Calu3 (cell line): ENCODE measurements around the genes ATP5MJ, RD3L and TMEM179.

GRCh38 chr14:103713541-103714267 is 1.5 kb downstream of the XRCC3 start:
- PRO-cap, result no peak

- PRO-cap, result no peak
These were observed 7.5 kb downstream of the ZFYVE21 start for GRCh38 chr14:103722906-103723734.

DNA sequence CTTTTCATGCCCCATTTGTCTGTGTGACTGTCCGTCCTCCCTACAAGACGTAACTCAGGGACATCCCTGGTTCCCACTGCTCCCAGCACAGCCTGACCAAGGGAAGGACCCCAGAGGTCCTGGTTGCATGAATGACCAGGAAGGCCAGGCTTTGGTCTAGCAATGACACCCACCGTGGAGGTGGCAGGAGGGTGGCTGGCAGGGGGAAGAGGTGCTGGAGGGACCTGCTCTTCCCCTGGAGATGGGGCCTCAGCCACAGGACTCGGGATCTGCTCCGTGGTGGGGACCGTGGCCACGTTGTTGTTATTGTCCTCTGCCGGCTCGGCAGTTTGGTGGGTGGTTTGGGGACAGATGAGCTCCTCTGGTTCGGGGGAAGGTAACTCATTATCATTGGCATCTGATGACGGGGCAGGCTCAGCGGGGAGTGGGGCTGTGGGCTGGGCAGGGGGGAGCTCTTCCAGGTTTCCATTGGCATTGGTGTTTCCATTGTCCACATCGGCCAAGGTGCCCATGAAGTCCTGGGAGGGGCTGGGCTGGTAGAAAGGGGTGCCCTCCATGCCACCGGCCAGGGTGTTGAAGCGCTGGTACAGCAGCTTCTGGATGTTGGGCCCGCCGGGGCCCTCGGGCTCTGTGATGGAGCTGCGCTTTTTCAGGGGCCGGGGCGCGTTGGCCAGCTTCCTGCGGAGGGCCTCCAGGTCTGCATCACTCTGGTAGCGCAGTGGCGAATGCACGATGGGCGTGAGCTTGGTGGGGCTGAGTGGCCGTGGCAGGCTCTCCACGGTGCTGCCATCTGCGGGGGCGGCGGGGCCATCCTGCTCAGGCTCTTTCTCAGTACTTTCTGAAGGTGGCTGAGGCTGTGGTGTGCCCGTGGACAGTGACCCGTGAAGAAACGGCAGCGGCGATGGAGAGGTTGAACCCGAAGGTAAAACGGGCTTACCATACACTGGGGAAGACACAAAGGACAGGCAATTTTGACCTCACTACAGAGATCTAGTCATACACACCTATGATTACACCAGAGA is 24.4 kb downstream of the ZFYVE21 start:
- PRO-cap, result no peak

GRCh38 chr14:103742050-103742531 is 26.5 kb downstream of the ZFYVE21 start:
- PRO-cap, result no peak

GRCh38 chr14:103797281-103797680 is 50.1 kb downstream of the PPP1R13B start:
- PRO-cap, result no peak

- PRO-cap, result no peak
These were observed 20.2 kb upstream of the PPP1R13B start for GRCh38 chr14:103867247-103868383.

GRCh38 chr14:103920772-103921907 is at the start of gene ATP5MJ:
TSS of gene ATP5MJ (minus strand) at chr14:103921529.
- PRO-cap, result bidirectional peak, plus-strand start at chr14:103921730, minus-strand start at chr14:103921509

GRCh38 chr14:103942258-103942887 is at the start of gene RD3L:
TSS of gene RD3L (minus strand) at chr14:103942529.
- PRO-cap, result no peak

- PRO-cap, result no peak
These were observed 1.4 kb downstream of the ASPG start for GRCh38 chr14:104086691-104087538.

DNA sequence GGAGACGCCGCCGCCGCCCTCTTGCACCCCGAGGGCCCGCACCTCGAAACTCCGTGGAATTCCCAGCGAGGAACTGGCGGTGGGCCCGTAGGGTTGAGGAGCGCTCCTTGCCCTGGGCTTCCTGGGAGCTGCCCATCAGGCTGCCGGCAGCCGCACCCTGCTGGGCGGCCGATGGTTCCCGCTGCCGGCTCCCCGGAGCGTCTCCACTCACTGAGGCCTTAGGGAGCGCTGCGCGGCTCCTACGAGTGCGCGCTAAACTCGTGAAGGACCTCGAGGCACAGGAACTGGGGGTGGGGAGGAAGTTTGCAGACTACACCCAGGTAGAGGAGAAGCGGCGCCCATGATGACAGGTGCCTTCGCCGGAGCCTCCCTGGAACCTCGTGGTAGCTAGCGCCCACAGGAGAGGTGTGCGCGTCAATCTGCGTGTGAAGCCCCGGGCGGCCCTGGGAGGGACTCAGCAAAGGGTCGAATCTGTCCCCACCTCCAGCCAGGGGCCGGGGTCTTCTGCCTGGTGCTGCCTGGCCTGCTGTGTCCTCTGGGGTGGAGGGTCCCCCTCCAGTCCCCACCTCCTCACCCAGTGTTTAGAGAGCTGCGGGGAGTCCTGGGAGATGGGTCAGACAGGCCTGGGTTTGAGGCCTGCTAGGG is 20.5 kb upstream of the KIF26A start:
- PRO-cap, result no peak

DNA sequence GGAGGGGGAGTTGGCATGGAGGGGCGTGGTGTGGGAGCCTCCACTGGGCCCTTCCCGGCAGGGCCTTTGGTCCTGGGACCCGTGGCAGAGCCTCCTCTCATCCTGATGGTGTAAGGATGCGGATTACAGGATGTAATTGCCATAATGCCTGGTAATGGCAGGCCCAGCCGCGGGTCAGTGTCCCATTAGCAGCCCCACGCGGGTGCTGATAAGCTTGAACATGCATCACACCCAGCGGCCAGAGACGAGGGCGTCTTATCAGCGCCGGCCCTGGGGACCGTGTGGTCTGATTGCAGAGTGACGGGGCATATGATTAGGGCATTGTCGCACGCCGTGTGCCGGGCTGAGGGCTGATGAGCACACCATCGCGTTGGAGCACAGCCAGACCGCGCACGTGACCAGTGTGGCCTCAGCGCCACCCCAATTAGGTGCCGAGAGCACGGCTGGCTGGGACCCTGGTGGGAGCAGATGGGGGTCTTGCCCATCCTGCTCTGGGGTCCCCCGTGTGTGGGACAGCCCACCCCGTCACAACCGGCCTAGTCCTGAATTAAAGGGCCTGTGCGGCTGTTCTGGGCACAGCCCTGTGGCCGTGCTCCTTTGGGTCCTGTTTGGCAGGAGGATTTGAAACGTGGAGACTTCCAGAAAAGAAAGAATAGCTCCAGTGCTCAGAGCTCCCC is 20.5 kb downstream of the KIF26A start:
- PRO-cap, result no peak

- PRO-cap, result no peak
These were observed 143.3 kb downstream of the KIF26A start for GRCh38 chr14:104281501-104282261.

GRCh38 chr14:104563933-104564325 is 15.6 kb upstream of the C14orf180 start:
- PRO-cap, result no peak

GRCh38 chr14:104603871-104605151 is at the start of gene TMEM179:
TSS of gene TMEM179 (minus strand) at chr14:104604772.
- PRO-cap, result no peak

GRCh38 chr14:104678352-104679003 is 10.9 kb upstream of the INF2 start:
- PRO-cap, result bidirectional peak, plus-strand start at chr14:104678609, minus-strand start at chr14:104678520

DNA sequence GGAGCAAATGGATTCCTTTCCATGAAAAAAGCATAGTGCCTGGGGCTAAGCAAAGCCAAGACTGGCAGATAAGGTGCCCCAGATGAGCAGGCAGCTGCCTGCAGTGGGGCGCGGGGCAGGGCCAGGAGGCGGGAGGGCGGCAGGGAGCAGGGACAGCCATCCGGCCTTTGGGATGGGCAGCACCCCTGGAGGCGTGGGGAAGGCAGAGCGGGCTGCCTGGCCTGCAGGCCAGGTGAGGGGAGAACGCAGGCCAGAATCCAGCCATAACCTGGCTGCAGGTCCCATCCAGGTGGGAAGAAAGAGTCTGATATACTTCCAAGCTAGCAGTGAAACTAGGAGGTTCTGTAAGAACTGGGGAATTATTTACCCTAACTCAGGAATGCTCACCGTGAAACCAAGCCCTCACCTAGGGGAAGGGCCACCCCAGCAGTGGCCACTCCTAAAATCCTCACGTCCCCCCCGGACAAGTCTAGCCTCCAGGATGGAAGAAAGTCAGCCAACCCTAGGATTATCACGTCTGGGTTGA is 7.0 kb upstream of the INF2 start:
- PRO-cap, result bidirectional peak, plus-strand start at position 205 of the sequence, minus-strand start at position 105 of the sequence

DNA sequence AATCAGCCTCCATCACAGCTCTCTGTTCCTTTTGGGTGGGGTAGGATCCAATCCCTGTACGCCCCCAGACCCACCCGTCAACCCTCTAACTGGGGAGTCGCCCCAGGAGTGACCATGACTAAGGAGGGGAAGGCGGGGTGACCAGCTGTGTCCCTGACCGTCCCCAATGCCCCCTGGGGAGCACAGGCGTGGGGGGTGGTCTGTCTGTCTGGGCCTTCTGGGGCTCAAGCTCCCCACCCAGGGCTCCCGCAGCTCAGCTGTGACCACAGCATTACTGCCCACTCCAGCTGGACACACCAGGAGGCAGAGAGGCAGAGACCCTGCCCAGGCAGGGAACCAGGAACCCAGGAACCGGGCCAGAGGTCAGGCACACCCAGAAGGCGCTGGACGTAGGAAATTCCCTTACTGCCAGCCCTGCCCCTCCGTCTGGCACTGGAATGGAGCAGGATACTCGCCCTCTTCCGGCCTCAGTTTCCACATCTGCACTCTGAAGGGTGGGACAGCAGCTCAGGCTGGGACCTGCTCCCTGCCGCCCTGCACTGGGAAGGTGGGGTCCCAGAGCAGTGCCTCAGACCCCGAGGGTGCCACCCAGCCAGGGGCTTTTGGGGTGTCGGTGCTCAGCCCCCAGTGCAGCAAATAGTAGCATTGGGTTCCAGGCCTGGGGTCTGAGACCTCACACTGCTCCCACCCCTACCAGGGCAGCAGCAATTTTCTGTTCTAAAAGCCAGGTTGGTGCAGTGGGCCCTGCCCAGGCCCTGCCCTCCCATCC is 1.0 kb downstream of the INF2 start:
- PRO-cap, result bidirectional peak, plus-strand start at position 485 of the sequence, minus-strand start at position 350 of the sequence

DNA sequence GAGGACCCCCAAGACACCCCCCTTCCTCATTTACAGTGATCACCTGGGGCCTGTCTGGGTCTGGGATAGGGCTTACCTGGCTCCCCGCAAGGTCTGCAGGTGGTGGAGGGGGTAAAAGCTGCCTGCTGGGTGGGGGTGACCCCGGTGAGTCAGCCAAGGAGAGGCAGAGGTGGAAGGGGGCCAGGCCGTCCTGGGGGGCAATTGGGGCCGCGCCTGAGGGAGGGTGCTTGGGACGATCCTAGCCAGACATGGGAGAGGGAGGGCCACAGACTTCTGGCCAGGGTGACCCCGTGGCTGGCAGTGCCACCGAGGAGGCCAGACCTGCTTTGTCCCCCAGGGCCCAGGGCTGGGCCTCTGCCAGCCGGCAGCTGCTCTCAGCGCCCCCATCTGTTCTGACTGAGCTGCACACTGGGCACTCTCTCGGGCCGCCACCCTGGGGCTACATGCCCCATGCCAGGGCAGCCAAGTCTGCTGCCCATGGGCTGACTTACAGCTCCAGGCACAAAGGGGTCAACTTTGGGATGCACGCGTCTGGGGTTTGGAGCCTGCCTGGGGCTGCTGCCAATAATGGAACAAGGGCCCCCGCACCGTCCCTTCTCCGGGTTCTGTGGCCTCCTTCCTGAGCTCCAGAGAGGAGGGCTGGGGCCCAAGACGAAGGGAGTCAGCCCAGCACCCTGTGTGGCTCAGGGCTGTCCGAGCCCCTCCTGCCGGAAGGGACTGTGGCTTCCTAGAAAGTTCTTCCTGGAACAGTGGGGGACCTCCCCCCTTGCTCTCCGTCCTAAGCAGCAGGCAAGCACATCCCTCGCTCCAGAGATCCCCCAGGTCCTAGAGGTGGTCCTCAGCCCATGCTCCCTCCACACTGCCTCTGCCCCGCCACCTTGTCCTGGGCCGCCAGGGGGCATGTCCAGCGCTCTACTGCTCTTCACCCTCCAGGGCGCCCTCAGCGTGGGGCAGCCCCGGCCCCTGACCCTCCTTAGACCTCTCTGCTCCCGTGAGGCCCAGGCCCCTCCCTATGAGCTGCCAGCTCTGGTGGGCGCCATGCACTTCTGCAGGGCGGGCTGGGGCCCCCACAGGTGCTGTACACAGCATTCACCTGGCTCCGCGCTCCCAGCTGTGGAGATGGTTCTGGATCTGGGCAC is 1.2 kb downstream of the ADSS1 start:
- PRO-cap, result bidirectional peak, plus-strand start at position 378 of the sequence, minus-strand start at position 328 of the sequence

DNA sequence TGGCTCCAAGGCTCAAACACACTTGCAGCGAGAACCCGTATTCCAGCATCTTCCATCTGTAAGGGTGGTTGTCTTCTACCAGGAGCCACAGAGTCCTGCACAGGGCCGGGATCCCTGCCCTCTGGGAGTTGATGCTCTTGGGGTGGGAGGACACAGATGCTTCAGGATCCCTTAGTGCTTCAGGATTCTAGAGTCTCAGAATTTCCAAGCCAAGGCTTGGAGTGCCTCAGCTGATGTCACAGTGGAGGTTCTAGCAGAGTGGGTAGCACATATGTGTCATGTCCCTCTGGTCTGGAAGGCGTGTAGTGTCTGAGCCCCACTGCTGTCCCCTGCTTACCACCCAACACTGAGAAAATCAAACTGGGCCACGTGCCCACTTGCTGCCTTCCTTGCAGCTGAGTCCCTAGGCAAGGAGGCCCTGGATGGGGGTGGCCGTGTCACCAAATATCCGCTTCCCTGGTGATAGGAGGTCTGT is 7.2 kb upstream of the SIVA1 start:
- PRO-cap, result no peak

GRCh38 chr14:104771787-104772444 is 19.0 kb downstream of the SIVA1 start:
- PRO-cap, result no peak